MCF 10A (cell line): ENCODE measurements around a stretch of chr10.

DNA sequence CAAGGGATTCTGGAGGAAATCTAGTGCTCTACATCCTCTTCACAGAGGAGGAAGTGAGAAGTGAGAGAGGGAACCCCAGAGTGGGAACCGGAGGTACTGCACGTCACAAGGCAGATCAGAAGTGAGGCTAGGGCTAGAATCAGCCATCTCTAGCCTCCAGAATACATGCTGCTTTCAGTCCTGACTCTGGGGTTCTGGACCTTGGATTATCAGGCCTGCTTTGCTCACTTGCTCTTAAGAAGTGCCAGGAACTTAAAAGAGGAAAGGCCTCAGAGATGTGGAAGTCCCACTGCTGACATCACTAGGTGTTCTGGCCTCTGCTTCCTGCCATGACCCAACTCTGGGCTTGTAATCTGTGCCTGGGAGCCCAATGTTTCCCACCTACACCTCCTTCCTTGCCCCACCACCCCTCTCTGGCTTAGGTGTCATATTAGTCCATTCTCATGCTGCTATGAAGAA, 25.6 kb downstream of the ZNF503 start:
- PRO-cap = no peak
- RRBS = no CpG with 5 or more reads among the region's 2 CpGs

DNA sequence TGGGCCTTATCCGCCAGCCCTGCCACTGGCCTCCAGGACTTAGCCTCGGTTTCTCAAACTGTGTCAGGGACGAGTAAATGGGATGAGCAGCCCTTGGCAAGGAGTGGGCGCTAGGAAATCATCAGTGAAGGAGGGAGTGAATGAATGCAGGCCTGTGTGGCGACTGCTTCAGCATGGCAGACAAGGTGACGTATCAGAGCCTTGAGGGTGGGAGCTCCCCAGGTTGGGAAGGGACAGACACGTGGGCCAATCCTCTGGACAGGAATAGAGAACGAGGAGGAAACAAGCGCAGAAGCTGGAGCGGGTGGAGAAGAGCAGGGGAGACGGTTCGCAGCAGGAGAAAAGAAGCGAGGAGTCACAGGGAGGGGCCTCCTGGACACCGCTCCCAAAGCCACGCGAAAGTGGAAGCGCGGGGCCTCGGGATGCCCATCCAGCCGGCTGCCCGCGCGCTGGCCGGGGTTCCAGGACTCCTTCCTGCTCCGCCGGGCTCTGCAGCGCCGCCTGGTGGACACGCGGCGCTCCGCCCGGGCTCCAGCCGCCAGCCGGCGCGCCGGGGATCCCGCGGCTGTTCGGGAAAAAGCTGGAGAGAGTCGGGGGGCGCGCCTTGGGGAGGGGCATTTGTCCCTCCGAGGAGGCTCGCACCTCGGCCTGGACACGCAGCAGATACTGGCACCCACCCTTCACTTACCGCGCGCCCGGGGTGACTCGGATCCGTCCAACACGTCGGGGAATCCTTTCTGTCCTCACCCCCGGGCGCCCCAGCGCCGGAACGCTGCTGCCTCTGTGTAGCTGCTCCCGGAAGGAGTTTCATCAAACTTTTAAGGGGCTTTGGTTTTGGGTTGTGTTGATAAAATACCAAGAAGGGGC, 6.3 kb downstream of the ZNF503 start:
- PRO-cap = no peak
- RRBS = 63% methylated on average over 15 of the region's 62 CpGs

GRCh38 chr10:75428405-75429029, 2.9 kb upstream of the LRMDA start:
- PRO-cap = bidirectional peak, plus-strand start at chr10:75428735, minus-strand start at chr10:75428576
- RRBS = no CpG with 5 or more reads among the region's 9 CpGs

DNA sequence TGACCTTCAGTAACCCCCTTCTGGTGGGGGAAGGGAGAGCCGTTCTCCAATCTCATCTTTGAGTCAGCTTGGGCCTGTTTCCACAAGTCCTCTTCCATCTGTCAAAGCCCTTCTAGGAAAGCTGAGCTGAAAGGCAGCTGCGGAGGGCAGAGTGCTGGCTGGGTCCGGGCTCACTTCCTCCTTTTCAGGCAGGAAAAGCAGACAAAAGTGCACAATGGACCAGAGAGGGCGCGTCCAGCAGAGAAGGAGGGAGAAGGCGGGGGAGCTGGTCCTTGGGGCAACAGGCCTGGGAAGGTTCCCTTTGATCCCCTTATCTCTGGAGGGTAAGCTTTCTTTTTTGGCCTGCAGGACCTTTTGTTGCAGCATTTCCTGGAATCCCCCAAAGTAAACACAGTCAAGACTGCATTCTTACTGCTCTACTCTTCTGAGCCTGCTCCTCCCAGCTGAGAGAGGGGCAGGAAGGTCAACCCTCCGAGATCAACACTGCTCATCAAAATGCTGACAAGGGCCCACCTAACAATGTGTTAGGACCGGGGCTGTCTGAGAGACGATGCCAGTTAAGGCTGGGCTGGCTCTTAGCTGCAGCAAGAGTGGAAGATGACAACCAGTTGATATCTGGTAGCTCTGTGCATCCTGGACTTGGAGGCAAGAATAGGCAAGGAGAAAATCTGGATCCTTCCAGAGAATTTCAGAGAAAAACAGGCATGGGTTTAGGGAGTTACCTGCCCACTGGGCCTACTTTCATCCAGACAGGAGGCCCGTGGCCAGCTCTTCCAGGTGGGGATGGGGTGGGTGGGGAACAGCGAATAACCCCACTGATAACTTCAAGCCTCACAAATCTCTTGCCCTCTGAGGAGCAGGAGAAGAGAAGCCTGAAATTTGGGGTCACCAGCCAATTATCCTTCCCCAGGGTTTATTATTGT, 1.0 kb upstream of the LRMDA start:
- PRO-cap = no peak
- RRBS = no CpG with 5 or more reads among the region's 11 CpGs

DNA sequence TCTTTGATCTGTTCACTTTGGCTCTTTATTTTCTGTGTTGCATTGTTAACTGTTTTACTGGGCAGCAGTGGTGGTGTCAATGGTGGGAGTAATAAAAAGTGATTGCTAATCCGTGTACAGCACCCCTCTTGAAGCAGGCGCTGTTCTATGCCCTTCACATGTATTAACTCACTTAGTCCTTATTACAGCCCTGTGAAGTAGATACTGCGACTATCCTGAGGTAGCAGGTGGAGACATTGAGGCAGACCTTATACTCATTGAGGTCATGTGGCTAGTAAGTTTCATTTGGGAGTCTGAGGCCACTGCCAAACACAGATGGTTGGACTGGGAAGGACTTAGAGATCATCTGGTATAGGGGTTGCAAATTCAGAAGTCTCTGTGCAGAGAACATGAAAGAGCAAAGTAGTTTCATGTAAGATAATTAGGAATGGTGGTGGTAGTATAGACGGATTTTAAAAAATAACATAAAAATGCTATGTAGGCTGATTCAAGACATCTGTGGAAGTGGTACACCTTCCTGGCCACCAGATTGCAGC, 90.6 kb downstream of the LRMDA start:
- PRO-cap = no peak
- RRBS = no CpG with 5 or more reads among the region's 4 CpGs

GRCh38 chr10:75528067-75529128, 97.0 kb downstream of the LRMDA start:
- PRO-cap = no peak
- RRBS = no CpG with 5 or more reads among the region's 6 CpGs

- PRO-cap = no peak
- RRBS = no CpG with 5 or more reads among the region's 12 CpGs
Observed at GRCh38 chr10:75576852-75578056, 145.8 kb downstream of the LRMDA start.

DNA sequence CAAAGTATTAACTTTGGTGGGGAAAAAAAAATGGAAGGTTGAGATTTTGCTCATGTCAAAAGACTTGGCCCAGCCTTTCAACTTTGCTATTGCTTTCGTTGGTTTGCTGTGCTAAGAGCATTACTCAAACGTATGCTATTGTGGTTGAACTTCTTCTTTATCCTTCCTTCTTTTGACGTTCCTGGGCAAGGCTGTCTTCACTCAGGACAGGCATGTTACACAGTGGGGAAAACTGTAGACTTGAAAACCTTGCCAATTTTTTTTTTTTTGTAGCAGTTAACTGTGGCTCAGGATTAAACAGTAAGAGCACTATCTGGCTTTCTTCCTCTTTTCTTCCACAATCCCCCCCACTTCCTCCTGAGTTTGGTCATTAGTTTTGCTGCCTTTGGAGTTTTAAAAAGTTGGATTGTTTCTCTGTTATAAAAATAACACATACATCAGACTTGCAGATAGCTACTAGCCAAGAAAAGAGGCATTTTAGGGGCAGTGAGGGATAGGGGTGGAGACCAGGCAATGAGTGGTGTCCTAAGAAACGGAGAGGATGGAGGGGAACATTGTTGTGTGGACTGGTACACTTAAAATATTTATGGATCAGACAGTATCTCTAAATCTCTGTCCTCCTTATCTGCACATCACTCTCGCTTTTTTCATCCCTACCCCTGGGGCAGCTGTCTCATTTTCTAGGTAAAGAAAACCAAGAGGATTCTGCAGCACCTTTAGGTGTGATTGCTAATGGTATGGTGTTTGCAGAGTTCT, 181.6 kb downstream of the LRMDA start:
- PRO-cap = no peak
- RRBS = no CpG with 5 or more reads among the region's 5 CpGs

- PRO-cap = no peak
- RRBS = no CpG with 5 or more reads among the region's 2 CpGs
Observed at GRCh38 chr10:75617375-75617867, 186.0 kb downstream of the LRMDA start.

GRCh38 chr10:75763854-75764729, 332.7 kb downstream of the LRMDA start:
- PRO-cap = no peak
- RRBS = no CpG with 5 or more reads among the region's 10 CpGs

GRCh38 chr10:76150133-76151245, 719.1 kb downstream of the LRMDA start:
- PRO-cap = no peak
- RRBS = no CpG with 5 or more reads among the region's 24 CpGs

DNA sequence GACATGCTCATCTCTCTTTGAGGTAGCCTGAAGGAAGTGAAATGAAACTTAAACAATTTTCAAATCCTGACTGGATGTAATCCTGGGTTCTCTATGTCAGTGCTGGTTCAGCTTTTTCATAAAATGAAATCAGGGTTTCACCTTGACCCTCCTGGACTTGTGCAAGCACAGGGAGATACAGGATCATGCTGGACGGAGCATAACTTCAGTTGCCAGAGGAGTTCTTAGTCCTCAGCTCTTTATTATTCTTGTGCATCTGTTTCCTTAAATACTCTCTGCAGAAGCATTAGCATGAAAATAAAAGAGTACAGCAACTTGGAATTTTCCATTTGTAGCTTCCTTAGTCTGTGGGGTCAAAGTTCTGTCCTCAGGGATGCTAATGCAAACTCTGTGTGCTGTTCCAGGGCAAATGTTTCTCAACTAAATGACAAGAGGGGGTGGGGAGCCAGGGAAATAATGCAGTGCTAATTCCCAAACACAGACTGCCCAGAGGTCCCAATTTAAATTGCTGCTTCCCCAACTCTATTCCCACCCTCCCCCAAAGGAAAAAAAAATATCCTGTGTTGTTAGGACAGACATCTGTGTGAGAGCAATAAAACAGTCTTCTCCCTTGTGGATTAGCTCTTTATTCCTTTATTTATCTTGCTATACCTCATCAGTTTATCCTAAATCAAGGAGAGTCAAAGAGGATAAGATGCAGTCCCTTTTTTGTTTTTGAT, 904.9 kb downstream of the LRMDA start:
- PRO-cap = no peak
- RRBS = no CpG with 5 or more reads among the region's 1 CpG

- PRO-cap = no peak
- RRBS = no CpG with 5 or more reads among the region's 4 CpGs
Observed at GRCh38 chr10:76436184-76436631, 1004.8 kb downstream of the LRMDA start.

GRCh38 chr10:77009636-77010211, 627.9 kb downstream of the KCNMA1 start:
- PRO-cap = no peak
- RRBS = no CpG with 5 or more reads among the region's 5 CpGs

DNA sequence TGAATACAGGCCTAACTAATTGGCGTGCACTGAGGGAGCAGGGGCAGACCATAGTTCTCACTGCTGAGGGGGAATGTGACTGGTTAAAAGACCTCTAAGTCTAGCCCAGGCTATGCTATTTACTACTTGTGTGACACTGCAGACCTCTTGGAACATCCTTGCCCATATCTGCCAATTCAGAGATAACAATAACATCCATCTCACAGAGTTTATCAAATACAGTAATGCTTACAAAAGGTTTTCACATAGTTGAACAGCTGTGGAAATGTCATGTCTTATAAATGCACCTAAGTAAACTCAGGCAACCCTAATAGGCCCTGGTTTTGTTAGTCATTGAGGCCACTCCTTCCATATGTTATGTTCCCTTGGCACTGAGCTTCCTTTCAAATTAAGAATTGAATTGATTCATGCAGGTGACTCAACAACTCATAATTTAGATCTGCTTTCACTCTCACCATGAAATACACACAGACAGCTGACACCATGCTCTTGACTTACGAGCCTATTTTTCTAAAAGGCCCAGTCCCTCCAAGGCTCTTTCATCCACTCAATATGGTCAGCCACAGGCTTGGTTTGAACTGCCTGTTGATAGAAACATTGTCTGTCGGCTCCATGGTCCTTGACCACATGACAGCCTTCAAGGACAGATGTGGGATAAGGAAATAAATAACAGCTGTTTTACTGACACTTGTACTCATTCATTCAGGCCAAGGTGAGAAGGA, 477.0 kb downstream of the KCNMA1 start:
- PRO-cap = bidirectional peak, plus-strand start at position 464 of the sequence, minus-strand start at position 282 of the sequence
- RRBS = no CpG with 5 or more reads among the region's 3 CpGs

DNA sequence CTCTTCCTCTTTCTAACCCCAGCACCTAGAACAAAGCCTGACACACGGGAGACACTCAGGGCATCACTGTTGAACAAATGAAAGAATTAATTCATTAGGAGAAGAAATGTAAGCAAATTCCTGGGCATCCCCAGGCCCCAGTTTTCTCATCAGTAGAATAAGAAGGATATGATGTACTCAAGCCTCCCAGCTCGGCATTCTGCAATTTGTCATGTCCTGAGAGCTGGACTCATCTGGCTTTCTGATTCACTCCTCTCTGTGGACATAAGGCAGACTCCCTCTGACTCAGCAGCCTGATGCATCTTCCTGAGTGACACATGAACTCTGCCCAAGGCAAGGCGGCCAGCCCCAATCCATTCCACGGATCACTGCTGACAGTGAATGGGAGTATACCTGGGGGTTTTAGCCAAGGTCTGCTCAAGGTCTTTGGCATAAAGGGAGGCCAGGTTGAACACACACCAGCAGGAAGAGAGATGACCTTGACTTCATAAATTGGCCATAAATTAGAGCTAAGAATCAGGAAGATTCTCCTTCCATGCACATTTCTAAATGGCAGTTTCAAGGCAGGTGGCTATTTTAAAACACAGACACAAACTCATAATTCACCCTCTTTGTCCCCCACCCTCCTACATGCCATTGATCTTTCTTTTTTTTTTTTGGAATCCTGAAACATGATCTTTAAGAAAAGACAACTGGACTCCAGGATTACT, 473.6 kb downstream of the KCNMA1 start:
- PRO-cap = bidirectional peak, plus-strand start at position 356 of the sequence, minus-strand start at position 235 of the sequence
- RRBS = no CpG with 5 or more reads among the region's 4 CpGs

GRCh38 chr10:77305641-77305958, 332.0 kb downstream of the KCNMA1 start:
- PRO-cap = no peak
- RRBS = no CpG with 5 or more reads among the region's 2 CpGs

GRCh38 chr10:77390193-77391328, 247.0 kb downstream of the KCNMA1 start:
- PRO-cap = no peak
- RRBS = no CpG with 5 or more reads among the region's 7 CpGs

- PRO-cap = no peak
- RRBS = no CpG with 5 or more reads among the region's 3 CpGs
Observed at GRCh38 chr10:77409971-77410249, 227.7 kb downstream of the KCNMA1 start.

DNA sequence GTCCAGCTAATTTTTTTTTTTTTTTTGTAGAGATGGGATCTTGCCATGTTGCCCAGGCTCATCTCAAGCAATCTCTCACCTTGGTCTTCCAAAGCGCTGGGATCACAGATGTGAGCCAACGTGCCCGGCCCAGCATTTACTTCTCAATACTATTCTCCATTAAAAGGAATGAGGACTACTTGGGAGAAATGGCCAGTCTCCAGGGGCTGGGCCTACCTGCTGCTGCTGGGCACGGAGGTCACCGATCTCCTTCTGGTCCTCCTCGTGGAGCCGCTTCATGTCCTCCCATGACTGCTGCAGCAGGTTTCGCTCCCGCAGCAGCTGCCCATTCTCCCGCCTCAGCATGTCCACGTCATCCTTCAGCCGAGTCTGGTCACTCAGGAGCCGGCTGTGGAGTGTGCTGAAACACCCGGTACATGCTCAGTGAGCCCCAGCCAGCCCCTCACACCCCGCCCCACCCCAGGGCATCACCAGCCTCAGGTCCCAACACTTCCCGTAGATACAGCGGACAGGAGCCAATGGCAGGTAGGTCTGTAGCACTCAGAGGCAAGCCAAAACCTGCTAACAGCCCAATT, 73.3 kb downstream of the DLG5 start:
- PRO-cap = no peak
- RRBS = no CpG with 5 or more reads among the region's 17 CpGs